Left common carotid artery plus branches (tissue), 1 donor: ENCODE results near the gene DNAL1.

- PRO-cap: no peak
Observed at GRCh38 chr14:71856210-71856927, 75.9 kb upstream of the RGS6 start.

DNA sequence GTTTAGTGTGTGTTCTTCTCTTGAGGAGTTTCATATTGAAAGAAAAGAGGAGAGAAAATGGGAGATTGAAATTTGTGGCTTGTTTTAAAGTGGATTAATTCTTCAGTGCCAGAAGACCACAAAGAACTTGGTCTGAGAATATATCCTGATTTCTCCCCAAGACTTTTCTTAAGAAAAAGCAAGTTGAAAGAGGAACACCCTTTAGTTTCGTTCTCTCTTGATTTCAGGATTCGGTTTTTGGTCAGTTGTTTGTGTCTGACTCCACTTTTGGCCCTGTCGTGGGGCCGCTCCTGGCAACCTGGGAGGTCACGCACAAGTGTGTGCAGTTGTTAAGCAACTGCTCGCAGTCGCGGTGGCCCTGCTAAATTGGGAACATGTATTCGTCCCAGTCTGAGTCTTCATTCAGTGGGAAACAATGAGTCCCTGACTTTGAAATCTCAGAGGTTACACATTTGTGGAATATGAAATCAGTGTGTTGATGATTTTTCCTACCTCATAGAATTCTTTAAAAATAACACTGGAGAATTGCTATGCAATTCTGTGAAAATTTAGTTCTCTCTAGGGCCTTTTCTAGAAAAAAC lies 68.7 kb downstream of the RGS6 start:
- PRO-cap: no peak

DNA sequence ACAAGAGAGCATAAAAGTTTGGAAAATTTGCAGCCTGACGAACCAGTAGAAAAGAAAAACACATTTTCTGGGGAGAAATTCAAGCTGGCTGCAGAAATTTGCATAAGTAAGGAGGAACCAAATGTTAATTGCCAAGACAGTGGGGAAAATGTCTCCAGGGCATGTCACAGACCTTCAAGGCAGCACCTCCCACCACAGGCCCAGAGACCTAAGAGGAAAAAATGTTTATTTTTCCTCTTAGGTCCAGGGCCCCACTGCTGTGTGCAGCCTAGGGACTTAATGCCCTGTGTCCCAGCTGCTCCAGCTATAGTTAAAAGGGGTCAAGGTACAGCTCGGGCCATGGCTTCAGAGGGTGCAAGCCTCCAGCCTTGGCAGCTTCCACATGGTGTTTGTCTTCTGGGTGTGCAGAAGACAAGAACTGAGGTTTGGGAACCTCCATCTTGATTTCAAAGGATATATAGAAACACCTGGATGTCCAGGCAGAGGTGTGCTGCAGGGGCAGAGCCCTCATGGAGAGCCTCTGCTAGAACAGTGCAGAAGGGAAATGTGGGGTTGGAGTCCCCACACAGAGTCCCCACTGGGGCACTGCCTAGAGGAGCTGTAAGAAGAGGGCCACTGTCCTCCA lies 425.6 kb downstream of the RGS6 start:
- PRO-cap: no peak

GRCh38 chr14:72665381-72665837 lies 228.5 kb downstream of the DPF3 start:
- PRO-cap: no peak

- PRO-cap: no peak
Observed at GRCh38 chr14:72679400-72680262, 214.3 kb downstream of the DPF3 start.

- PRO-cap: no peak
Observed at GRCh38 chr14:72715717-72716474, 178.0 kb downstream of the DPF3 start.

GRCh38 chr14:72828570-72829236 lies 65.2 kb downstream of the DPF3 start:
- PRO-cap: no peak

GRCh38 chr14:72849405-72849744 lies 44.5 kb downstream of the DPF3 start:
- PRO-cap: no peak

GRCh38 chr14:73058645-73059406 lies 492 bp downstream of the RBM25 start:
- PRO-cap: no peak

DNA sequence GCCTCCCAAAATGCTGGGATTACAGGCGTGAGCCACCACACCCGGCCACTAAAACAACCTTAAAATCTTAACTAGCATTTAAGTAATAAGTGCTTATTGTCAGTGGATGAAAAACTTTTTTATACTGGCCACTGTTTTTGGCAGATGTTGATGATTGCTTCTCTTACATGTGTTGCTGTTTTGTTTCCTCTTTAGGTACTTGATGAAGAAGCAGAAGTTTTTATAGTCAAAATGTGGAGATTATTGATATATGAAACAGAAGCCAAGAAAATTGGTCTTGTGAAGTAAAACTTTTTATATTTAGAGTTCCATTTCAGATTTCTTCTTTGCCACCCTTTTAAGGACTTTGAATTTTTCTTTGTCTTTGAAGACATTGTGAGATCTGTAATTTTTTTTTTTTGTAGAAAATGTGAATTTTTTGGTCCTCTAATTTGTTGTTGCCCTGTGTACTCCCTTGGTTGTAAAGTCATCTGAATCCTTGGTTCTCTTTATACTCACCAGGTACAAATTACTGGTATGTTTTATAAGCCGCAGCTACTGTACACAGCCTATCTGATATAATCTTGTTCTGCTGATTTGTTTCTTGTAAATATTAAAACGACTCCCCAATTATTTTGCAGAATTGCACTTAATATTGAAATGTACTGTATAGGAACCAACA lies 16.7 kb upstream of the PSEN1 start:
- PRO-cap: no peak

DNA sequence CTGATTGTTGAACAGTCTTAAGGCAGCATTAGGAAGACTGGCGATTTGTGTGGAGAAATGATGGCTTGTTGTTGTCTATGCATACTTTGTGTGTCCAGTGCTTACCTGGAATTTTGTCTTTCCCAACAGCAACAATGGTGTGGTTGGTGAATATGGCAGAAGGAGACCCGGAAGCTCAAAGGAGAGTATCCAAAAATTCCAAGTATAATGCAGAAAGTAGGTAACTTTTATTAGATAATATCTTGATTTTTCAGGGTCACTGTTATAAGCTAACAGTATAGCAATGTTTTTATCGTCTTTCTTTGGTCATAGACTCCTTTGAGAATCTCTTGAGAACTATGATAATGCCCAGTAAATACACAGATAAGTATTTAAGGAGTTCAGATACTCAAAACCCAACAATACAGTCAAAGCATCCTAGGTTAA lies 31.0 kb upstream of the PAPLN start:
- PRO-cap: no peak

- PRO-cap: no peak
Observed at GRCh38 chr14:73424303-73424843, 34.0 kb downstream of the NUMB start.

- PRO-cap: no peak
Observed at GRCh38 chr14:73462803-73463349, 4.5 kb upstream of the NUMB start.

DNA sequence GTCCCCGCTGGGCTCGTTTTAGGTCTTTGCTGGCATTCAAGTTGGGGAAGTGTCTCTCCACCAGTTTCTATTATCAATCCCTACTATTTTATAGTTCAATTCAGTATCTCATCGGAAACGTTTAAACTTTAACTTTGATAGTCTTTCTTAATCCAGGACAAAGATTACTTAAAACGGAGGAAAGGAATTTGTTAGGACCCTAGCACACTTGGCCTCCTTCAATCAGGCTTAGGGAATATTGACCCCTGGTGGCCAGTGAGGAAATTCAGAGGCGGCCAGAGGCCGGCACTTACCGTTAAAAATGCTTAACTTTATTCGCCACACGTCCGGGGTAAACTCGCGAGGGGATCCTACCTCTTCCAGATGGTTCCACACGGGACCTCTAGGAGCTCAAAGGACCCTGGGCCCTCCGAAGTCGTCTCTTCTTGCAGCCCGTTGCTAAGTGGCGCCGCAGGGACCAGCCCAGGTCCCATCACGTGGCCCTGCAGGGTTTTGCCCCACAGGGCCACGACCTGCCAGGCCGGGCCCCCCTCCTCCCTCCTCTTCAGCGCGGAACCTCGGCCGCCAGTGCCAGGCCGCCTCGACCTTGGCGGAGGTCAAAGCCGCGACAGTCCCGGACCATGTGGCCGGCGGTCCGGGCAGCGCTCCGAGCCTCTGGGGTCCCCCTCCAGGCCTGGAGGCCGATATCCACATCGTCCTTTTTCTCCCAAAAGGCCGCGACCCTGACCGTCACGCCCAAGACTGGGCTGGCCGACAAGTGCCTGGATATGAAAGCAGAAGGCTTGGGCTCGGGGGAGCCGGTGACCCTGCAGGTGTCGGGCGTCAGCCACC lies 11.2 kb upstream of the DNAL1 start:
- PRO-cap: no peak

- PRO-cap: bidirectional peak, plus-strand start at chr14:73644608, minus-strand start at chr14:73644552; unidirectional peak, minus-strand start at chr14:73644895
Observed at GRCh38 chr14:73644410-73645521, at the start of gene DNAL1. DNAL1 (plus strand) TSS chr14:73644986.

- PRO-cap: no peak
Observed at GRCh38 chr14:73717654-73717963, 3.4 kb upstream of the PNMA1 start.

DNA sequence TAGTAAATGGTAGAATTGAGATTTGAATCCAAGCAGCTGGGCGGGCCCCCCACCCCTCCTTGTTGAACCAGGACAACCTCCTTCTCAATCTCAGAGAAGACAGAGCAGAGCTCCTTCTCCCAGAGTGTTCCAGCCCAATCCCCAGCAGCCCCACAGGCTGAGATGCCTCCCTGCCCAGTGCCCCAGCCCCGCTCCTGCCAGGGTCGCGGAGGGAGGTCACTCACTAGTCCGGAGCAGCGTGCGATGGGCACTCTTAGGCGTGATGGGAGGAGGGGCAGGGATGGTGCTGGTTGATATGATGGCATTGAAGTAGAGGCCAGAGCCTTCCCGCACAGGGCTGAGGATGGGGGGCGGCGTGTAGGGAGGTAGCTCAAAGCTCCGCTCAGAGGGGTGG lies 15.2 kb upstream of the PNMA1 start:
- PRO-cap: no peak

- PRO-cap: no peak
Observed at GRCh38 chr14:73741298-73742463, 18.4 kb downstream of the MIDEAS start.

DNA sequence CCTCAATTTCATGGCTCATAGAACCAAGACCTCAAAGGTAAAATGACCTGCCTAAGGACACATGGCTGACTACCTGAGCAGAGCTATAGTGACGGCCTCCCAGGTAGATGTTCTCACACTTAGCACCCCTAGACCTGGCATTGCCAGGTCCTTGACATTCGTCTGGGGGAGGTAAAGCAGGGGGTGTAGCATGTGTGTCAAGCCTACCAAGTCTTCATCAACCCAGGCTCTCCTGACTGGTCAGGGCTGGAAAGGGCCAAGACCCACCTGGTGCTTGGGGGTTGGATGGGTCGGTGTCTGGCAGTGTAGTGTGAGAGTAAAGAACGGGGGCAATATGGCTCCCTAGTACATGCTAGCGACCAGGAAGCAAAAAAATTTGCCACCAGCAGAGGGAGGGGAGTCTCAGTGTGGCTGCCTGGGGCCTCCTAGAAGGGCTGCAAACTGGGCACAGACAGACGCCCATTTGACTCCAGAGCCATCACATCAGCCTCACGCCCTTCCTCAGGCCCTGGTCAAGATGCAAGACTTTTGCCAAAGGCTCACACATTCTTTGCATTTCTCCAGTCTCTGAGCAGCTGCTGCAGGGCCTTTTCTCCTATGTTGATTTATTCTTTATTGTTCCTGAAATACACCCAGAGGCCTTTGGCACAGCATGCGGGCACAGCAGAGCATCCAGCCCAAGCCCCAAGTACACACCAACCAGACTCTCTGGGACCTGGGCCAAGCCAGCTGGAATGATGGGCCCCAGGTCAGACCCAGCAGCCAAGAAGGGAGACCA lies 7.7 kb downstream of the MIDEAS start:
- PRO-cap: no peak

GRCh38 chr14:73754817-73755968 lies 4.9 kb downstream of the MIDEAS start:
- PRO-cap: no peak